Progenitor cell of endocrine pancreas (in vitro differentiated cells): ENCODE measurements around a stretch of chr15.

DNA sequence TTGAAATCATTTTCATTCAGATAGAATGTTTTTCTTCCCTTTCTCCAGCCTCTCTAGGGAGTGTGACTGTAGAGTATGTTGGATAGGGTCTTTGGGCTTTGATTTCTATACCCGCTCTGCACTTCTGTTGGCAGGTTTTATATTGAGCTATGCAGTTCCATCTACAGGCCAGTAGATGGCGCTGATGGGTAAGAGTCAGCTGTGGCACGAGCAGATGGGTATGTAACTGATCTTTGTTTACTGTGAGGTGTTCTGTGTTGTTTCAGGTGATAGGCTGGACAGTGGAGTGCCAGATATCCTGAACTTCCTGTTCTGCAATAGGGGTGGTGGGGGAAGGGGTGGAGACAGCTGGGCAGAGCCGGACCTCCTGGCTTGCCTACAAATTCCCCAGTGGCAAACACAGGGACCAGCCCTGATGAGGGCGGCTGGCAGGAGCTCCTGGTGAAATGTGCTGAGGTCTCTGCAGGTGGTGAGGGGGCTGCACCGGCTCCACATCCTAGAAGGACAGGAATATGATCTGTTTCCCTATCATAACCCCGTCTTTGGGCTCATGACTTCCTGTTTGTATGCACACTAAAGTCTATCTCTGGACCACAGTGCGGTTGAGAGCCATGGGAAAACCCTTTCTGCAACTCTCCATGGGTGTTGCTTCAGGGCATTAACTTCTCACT lies 13.5 kb upstream of the FAM98B start:
- PRO-cap, result unidirectional peak, plus-strand start at position 396 of the sequence

GRCh38 chr15:38671493-38672254 lies 107.1 kb upstream of the RASGRP1 start:
- PRO-cap, result no peak

DNA sequence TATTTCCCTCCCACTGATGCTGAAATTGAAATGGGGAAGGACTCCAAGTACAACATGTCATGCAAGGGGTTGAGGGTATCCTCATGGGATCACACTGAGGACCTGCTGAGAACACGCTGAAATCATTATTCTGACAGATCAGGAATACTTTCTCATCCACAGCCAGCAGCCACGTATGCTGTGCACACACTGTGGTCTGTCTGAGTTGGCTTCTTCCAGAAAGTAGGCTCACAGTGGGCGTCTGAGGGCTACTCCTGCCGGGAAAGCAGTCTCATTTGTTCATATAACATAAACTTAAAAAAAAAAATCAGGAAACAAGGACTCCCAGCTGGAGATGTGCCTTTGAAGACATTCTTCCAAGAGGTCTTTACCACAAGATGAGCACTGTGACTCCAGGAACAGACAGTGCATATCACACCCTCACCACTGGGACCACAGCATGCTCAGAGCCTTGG lies 300.4 kb upstream of the RASGRP1 start:
- PRO-cap, result no peak

DNA sequence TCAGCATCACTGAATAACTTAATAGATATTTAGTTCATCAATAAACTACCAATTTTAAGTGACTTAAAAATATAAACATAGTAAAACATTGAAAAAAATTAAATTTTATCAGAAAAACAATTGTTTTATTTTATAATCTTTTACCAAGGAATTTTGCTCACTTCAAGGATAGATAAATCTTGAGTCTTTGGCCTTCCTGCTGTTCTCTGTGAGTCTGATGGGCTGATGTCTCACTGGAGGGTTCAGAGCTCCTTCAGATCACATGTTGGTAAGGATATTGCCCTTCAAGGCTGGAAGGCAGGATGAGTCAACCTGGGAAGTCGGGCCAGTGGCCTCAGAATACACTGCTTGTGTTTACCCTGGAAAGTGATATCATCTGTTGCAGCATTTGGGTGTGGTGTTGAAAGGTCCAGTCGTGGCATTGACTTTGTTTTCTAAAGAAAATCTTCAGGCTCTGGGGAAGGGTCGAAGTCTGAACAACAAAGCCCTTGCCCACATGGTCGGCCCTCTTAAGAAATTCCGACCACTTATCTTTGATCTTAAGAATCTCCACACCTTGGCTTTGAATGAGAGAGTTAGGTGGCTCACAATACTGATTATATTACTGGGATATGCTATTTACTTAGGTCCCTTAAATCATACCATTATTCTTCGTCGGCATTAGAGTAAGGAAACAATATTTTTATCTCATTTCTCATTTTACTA lies 303.7 kb upstream of the RASGRP1 start:
- PRO-cap, result no peak

- PRO-cap, result no peak
Observed at GRCh38 chr15:39139923-39140461, 440.9 kb upstream of the THBS1 start.

DNA sequence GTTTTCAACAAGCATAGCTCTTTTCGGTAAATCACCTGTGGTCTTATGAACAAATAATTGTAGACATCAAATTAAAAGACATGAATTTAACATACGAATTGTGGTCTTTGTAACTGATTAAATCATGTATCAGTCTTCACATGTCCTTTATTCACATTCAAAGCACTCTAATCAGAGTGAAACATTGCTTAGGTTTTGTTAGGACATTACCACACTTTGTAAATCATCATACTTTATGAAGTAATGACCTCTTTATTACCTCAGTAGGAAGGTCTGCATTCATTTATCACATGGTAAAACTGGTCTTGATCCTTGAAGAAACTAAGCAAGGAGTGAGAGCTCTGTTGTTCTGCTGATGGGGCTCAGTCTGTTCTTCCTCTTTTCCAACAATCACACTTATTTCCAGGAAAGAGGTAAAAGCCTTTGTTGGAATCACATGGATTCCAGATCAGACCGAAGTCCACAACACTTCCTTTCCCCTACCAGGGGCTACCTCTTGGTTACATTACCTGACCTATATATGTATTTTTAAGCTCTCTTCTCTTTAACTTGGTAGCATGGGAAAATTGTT lies 413.4 kb upstream of the THBS1 start:
- PRO-cap, result no peak

- PRO-cap, result no peak
Observed at GRCh38 chr15:39273641-39274082, 307.2 kb upstream of the THBS1 start.

GRCh38 chr15:39430039-39430881 lies 150.6 kb upstream of the THBS1 start:
- PRO-cap, result no peak

DNA sequence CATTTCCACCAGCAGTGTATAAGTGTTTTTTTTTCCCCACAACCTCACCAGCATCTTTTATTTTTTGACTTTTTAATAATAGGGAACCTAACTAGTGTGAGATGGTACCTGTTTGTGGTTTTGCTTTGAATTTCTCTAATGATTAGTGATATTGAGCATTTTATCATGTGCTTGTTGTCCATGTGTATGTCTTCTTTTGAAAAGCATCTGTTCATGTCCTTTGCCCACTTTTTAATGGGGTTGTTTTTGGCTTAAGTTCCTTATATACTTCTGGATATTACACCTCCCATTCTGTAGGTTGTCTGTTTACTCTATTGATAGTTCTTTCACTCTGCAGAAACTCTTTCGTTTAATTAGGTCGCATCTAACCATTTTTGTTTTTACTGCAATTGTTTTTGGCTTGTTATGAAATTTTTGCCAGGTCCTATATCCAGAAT lies 122.3 kb upstream of the THBS1 start:
- PRO-cap, result no peak

DNA sequence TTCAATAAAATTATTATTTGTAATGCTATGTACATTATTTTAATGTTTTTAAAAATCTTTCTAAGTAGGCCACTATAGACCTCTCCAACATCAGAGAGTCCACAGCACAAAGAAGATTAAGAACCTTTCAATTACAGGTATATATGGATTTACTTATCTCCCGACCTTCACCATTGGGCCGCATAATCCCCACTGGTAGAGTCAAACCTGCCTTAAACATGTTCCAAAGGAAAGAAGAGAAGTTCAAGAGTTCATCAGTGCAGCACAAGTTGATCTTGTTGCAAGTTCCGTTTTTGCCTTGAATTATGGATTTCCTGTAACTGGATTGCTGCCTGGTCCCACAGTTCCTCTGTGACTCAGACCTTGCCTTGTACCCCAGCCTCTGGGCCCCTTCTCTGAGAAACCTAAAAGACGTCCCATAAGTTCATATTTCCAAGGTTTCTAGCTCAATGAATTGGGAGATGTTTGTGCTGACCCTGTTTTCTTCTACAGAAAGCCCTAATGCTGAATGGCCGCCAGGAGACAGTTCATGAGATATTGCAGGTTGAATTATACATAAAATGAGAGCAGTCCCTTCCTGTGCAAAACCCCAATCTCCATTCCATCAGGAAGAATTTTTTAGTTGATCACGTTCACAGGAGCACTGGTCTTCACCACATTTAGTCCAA lies 112.5 kb upstream of the THBS1 start:
- PRO-cap, result no peak

- PRO-cap, result no peak
Observed at GRCh38 chr15:39623533-39624075, 42.7 kb downstream of the THBS1 start.

DNA sequence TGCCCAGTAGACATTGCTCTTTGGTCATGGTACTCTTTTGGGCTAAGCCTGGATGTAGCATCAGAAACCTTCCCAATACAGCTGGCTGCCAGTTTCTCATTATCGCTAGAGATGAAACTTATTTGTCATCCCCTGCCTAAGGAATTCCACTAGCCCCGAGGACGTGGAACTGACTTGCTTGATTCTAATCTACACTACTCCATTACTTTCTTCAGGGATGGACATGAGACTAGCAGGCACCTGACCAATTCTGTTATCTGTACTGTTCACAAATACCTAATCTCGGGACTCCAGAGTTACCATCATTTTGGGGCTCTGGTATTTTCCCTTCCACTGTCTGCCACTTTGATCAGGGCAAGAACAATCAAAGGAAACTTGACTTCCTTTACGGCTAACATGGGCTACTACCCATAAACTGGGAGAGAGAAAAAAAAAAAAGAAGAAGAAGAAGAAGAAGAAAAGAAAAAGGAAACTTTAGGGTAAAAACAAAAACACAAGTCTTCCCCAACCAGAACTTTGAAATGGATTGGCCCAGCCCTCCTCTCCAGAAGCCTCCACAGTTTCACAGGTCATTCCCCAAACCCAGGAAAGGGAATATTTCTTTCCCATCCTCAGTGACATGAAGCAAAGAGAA lies 27.8 kb downstream of the BMF start:
- PRO-cap, result no peak

- PRO-cap, result no peak
Observed at GRCh38 chr15:40091550-40092636, 16.8 kb downstream of the BMF start.

GRCh38 chr15:40096086-40096836 lies 12.4 kb downstream of the BMF start:
- PRO-cap, result no peak

DNA sequence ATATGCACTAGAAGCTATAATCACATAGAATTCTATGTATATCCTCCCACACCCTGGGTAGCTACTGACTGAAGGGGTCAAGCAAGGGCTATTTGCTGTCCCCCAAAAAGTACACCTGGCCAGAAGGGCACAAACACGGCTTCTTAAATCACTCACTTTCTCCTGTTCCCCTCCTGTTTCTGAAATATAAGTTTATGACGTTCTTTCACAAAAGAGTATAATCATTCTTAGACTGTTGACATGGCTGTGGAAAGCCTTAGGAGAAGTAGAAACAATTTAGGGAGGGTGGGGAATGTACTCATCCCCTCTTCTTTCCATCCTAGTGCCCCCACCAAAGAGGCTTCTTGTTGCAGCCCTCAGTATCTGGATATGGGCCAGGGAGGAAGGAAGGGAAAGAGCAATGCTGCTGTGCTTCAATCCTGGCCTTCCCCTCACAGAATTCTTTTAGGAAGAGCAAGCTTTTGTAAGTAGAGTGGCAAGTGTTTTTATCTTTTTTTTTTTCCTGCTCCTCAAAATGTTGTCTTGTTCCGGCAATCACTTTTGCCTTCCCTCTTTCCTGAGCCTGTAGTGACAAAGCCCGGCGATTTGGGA lies 1.6 kb downstream of the INAFM2 start:
- PRO-cap, result no peak

- PRO-cap, result no peak
Observed at GRCh38 chr15:40343368-40344073, 2.8 kb upstream of the CCDC9B start.

- PRO-cap, result no peak
Observed at GRCh38 chr15:40453770-40454524, 13.2 kb downstream of the BAHD1 start.

DNA sequence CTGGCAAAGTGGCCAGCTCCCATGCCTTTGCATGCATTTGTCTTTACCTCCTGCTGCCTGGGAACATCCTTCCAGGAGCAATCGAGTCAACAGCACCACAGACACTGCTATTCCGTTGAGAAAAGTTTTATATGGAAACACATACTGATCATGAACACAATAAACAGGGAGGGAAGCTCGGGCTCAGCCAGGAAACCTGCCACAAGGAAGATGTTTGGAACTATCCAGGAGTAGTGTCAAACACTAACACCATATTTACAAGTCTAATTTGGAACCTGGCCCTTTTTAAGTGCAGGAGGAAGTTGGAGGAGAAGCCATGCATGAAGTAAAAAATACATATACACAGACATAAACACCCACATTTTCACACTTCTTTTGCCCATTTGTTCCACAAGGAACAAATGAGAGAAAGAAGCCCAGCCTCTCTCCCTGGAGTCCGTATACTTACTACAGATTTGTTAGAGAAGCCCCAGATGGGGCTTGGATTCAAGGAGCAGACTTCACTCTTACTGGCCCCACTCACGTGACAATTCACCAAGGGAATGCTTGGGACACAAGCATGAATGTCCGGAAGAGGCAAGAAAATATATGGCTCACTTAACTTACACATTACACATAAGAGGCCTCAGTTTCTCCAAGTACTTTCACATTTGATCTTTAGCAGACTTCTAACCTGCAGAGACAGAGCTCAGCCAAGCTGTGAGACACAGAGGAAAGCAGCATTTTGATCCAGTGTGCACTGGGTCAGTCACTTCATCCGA lies 11.7 kb downstream of the CCDC32 start:
- PRO-cap, result no peak

DNA sequence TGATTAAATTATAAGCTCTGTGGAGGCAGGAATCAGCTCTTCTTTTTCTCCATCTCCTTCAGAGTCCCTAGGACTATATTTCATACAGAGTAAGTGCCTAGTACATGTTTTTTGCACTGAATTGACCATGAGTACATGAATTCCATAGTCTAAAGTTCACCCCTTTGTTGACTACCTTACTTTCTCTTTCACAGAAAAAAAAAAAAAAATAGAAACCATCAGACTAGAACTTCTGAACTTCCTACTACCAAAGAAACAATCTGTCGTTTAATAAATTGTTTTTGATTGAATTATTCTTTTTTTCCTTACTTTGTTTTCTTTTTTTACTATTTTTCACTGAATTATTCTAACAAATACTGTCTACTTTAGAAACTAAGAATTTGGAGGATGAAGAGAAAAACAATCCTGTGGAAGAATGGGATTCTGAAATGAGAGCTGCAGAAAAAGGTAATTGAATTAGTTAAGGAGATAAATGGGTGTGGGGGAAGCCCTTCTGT lies 45.0 kb upstream of the RAD51 start:
- PRO-cap, result no peak

GRCh38 chr15:40762945-40763652 lies 769 bp upstream of the GCHFR start:
- PRO-cap, result no peak